BJ (cell line): Measurements from ENCODE around the genes PPA2, GIMD1 and DKK2.

DNA sequence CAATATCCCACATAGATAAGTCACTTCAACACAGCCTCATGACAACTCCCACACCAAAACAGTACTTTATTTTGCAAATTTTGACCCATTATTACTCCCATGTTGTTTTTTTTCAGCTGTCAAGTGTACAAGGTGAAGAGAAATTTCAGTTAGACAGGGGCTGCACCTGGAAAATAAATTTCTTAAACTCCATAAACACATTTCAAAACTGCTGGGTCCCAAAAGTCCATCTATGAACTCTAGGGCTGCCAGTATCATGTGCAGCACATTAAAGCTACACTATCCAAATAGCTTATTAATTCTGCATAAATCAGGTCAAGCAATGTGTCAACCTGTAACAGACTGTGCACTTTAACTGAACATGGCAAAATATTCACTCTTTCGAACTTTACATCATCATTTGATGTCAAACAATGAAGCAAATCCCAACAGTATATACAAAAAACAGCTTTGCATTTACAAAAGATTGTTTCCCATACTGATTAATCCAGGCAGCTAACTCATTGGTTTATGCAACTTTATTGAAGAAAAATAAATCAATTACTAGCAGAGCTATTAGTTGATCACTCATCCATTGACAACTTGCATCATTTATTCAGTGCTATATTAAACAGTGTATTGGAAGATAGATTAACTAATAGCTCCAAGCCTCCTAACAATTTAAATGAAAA lies 31.1 kb downstream of the UBE2D3 start:
- CAGE, long polyA plus RNA, result no peak
- RRBS, result no CpG with 5 or more reads among the region's 1 CpG

DNA sequence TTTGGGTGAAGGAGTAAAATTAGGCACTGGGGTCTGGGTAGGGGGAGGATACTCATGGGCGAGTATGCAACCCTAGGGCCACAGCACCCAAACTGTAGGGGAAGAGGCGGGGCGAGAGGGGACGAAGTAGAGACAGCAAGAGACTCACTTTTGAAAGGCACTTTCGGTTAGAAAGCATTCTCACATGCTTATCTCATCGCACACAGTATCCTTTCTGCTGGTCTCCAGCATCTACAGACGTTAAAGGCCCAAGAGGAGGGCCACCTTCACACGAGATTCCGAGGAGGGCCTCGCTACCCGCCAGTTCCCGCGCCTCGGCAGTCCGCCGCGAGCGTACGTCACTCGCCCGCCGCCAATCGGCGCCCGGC lies 241 bp upstream of the CISD2 start:
- CAGE, long polyA plus RNA, result no peak
- RRBS, result 0% methylated on average over 1 of the region's 25 CpGs

- CAGE, long polyA plus RNA, result no peak
- RRBS, result no CpG with 5 or more reads among the region's 2 CpGs
These were observed 973 bp downstream of the SLC9B2 start for GRCh38 chr4:103075743-103075833.

- CAGE, long polyA plus RNA, result no peak
- RRBS, result no CpG with 5 or more reads among the region's 2 CpGs
These were observed 76.4 kb downstream of the CXXC4 start for GRCh38 chr4:104418245-104418702.

GRCh38 chr4:104591693-104592039 lies 97.0 kb upstream of the CXXC4 start:
- CAGE, long polyA plus RNA, result no peak
- RRBS, result no CpG with 5 or more reads among the region's 4 CpGs

DNA sequence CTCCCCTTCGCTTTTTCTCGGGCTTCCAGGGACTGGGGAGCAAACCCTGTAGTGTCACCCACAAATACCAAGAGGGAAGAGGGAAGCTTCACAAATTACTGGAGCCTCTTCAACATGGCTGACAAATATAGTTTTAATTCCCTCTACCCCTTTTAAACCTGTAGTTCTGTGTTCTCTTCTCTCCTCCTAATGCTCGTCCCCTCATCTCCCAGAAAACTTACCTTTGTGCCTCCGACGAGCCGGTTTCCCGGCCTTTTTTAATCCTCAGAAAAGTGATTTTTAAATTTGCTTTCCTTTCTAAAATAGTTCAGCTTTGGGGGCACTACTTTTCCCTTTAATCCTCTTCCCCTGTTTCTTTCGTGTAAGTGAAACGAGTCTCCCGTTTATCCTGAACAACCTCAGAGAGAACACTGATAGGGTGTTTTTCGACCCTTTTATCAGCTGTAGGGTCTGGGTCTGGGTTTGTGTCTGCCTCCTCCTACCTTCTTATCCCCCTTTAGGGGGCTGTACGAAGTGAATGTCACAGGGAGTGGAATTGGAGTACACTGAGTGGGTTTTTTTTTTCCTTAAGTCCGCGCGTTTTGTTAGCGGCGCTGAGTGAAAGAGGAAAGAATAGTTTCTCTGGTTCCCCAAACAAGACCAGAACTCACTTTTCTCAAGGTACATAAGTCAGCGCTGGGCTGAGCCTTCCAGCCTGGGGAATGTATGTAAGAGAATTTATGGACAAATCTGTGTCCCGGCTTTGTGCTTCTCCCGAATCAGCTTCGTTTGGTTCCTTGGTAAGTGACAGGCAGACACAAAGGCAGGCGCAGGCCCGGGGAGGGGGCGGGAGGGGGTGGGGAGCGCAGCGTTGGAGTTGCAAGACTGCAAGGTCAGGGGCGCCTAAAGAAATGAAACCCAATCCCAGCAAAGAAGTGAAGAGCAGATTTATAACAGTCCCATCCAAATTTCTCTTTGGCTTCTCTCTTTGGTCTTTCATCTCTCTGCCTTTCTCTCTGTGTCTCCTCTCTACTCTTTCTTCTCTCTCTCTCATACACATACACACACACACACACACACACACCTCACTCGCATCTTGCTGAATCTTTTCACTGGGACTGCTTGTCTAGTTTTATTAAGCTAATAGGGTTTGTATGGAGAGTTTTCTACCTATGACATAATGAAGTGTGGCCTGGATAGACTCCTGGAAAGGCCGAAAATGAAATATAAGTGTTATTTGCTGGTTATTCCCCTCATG lies 763 bp downstream of the TET2 start:
- CAGE, long polyA plus RNA, result no peak
- RRBS, result 2% methylated on average over 5 of the region's 29 CpGs

DNA sequence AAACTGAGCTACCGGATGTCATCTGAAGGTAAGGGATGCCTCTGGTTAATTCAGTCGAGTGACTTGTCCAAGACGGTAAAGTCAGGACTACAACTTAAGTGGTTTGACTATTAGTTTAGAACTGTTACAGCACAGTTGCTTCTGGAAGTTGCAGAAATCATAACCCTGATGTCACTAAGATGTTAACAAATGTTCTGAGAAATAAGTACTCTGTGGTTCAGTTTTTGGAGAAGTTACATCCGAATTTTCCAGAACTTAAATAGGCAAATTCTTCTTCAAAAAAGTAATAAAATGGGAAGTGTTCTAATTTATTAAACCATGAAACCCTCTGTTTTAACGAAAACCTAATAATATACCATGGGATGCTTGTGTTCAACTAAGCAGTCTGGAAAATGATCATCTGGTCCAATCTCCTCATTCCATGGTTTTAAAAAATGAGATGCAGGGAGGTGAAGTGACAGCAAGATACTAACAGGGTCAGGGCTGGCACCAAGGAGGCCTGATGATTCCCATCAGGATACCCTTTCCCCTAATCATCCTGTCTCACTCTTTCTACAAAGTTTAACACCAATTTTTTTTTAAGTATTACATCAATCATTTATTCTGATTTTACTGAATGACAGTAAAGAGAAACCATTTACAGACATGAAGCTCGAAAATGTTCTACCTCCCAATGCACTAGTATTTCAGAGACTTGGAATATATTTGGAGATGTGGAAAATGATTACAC lies 2.9 kb downstream of the PPA2 start:
- CAGE, long polyA plus RNA, result no peak
- RRBS, result no CpG with 5 or more reads among the region's 6 CpGs

GRCh38 chr4:105473834-105474447 lies at the start of gene PPA2:
Gene PPA2, minus strand, starts transcription at chr4:105474062.
- CAGE, long polyA plus RNA, result no peak
- RRBS, result 2% methylated on average over 6 of the region's 47 CpGs

- CAGE, long polyA plus RNA, result no peak
- RRBS, result no CpG with 5 or more reads among the region's 3 CpGs
These were observed 48.9 kb downstream of the ARHGEF38 start for GRCh38 chr4:105601178-105601861.

DNA sequence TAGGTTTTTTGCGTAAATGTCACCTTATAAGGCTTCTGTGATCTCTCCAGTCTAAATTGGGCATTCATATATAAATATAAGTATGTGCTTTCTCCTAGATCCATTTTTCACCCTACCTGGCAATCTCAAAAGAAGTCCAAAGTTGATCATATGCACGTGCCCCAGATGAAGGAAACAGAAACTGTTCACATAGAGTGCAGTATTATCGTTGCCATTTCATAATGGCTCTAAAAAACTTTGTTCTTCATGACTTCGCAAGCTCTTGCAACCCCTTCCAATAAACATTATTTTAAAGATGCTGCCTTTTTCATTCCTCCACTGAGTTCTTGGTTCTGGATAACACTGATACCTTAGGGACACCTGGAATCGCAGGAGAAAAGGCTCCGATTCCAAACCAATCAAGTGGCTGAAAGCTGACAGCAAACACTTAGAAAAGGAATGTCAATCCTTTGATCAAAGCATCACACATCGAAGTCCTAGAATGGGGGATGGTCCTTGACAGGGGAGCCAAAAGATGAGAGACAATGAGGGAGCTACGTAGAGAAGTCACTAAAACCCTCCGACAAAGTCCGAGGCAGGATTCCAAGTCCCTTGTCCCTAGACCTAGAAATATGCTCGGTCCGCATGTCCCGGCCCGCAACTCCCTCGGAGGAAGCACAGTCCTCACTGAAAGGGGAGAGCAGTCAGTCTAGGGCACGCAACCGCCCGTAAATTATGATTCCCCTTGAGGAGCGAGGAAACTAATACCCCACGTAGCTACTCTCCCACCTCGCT lies 499 bp downstream of the INTS12 start:
- CAGE, long polyA plus RNA, result no peak
- RRBS, result no CpG with 5 or more reads among the region's 21 CpGs

GRCh38 chr4:105895761-105896950 lies 885 bp downstream of the NPNT start:
- CAGE, long polyA plus RNA, result no peak
- RRBS, result 3% methylated on average over 22 of the region's 88 CpGs

GRCh38 chr4:105978881-105979359 lies 83.6 kb downstream of the NPNT start:
- CAGE, long polyA plus RNA, result no peak
- RRBS, result no CpG with 5 or more reads among the region's 1 CpG

- CAGE, long polyA plus RNA, result no peak
- RRBS, result no CpG with 5 or more reads among the region's 8 CpGs
These were observed at the start of gene GIMD1 for GRCh38 chr4:106368457-106368890. Gene GIMD1, minus strand, starts transcription at chr4:106368778.

DNA sequence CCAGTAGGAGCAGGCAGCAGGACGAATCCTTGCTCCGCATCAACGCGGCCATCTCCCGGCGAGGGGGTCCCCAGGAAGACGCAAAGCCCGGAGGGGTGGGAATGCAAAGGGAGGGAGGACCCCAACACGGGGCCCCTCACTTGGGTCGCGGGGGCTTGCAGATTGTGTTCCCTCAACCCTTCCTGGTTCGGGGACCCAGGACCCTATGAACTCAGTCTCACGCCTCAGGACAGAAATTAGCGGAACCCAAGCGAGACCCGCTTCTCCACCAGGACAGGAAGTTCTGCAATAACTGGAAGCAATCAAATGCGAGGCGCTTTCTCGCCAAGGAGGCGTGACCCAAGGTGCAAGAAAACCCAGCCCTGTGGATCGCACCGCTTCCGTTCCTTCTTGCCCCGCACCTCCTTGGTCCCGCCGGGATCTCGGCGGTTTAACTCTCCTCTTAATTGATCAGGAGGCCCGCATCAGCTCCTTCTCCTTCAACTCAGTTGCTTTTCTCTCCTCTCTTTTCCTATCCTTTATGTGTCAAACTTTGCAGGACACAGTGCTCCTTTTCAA lies 494 bp downstream of the DKK2 start:
- CAGE, long polyA plus RNA, result no peak
- RRBS, result no CpG with 5 or more reads among the region's 29 CpGs

GRCh38 chr4:107036098-107036874 lies at the start of gene DKK2:
Gene DKK2, minus strand, starts transcription at chr4:107036313.
- CAGE, long polyA plus RNA, result no peak
- RRBS, result no CpG with 5 or more reads among the region's 34 CpGs

DNA sequence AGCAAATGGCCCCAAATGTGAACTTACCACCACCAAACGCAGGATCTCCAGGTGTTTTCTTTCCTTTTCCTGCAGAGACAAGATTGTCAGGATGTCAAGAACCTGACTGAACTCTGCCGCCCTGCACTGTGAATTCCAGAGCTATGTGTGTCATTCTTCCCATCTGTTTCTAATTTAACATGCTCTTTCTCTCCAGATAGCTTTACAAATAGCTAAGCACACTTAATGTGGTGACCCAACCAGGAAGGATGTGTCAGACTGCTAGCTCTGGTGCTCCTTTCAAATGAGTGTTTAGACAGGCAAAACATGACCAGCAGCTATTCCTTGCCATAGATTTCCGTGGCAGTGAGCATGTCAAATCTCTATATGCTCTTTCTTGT lies 247.5 kb upstream of the DKK2 start:
- CAGE, long polyA plus RNA, result no peak
- RRBS, result no CpG with 5 or more reads among the region's 3 CpGs

DNA sequence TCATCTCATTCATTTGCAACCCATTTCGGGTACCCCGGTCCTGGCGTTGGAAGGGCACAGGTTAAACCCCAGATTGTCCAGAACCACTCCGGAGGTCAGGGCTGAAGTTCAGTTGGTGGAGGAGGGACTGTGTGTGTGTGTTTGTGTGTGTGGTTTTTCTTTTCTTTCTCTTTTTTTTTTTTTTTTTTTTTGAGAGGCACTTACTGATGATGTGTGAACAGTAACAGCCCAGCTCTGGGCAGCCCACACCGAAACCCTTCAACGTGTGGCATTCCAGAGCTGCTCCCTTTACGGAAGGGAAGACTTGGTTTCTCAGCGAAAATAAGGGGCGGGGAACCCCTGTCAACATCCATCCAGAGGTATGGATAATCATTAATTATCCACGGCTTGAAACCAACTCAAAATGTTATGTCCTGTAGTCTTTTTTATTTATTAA lies 737 bp downstream of the SGMS2 start:
- CAGE, long polyA plus RNA, result no peak
- RRBS, result 0% methylated on average over 1 of the region's 10 CpGs

- CAGE, long polyA plus RNA, result no peak
- RRBS, result no CpG with 5 or more reads among the region's 3 CpGs
These were observed 2.6 kb downstream of the HADH start for GRCh38 chr4:107992264-107992682.

GRCh38 chr4:107997076-107997894 lies 7.6 kb downstream of the HADH start:
- CAGE, long polyA plus RNA, result no peak
- RRBS, result no CpG with 5 or more reads among the region's 6 CpGs

- CAGE, long polyA plus RNA, result no peak
- RRBS, result no CpG with 5 or more reads among the region's 1 CpG
These were observed 20.4 kb downstream of the LEF1 start for GRCh38 chr4:108148289-108148724.